Trachea (tissue), 1 donor: ENCODE measurements around a stretch of chr4.

DNA sequence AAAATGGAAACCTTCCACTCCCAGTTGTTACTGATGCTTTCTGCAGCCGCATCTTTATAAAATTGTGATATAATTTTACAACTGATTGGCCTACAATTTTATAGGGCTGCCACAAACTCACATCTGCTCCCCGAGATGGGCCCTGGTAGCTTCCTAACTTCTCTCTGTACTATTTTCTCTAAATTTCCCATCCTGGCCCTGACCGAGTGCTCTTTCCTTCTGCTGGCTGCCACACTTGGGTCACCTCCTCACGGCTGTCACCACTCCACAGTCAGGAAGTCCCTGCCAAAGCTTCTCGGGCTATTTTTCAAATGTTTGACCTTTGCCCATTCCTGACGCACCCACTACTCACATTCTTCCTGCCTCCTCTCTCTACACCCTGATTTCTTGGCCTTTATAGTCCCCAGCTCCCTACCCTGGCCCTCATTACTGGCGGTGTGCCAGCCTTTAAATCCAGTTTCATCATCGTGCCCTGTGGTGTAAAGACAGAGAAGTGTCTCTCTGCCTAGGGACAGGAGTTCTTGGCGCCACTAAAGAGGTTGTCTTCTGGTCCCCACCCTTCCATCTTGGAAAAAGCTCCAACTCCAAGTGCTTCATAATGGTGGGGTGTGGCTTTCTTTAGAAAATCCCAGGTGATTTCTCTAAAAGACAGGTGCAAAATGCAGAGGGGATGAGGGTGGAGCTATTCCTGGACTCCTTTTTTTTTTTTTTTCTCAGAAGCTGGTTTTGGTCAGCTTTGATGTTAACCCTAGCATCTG, 46.4 kb upstream of the GATB start:
- PRO-cap: no peak

DNA sequence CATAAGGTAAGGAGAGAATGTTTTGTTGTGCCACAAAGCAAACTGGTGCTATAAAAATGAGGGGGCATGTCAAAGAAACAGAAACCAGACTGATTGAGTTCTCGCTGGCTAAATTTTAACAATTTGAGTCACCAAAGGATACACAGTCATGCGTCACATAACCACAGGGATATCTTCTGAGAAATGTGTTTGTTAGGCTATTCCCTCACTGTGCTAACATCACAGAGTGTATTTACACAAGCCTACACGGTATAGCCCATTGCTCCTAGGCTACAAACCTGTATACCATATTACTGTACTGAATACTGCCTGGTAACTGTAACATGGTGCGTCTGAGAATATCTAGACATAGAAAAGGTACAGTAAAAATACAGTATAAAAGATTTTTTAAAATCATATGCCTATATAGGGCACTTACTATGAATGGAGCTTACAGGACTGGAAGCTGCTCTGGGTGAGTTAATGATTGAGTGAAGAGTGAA, 50.1 kb downstream of the FBXW7 start:
- PRO-cap: no peak

GRCh38 chr4:152531103-152531985, 4.5 kb downstream of the FBXW7 start:
- PRO-cap: no peak

GRCh38 chr4:152590090-152590828, 54.4 kb upstream of the FBXW7 start:
- PRO-cap: unidirectional peak, plus-strand start at chr4:152590572

GRCh38 chr4:152635808-152636273, 44.0 kb downstream of the TMEM154 start:
- PRO-cap: no peak

- PRO-cap: no peak
These were observed 1.2 kb downstream of the TMEM154 start for GRCh38 chr4:152678361-152679179.

DNA sequence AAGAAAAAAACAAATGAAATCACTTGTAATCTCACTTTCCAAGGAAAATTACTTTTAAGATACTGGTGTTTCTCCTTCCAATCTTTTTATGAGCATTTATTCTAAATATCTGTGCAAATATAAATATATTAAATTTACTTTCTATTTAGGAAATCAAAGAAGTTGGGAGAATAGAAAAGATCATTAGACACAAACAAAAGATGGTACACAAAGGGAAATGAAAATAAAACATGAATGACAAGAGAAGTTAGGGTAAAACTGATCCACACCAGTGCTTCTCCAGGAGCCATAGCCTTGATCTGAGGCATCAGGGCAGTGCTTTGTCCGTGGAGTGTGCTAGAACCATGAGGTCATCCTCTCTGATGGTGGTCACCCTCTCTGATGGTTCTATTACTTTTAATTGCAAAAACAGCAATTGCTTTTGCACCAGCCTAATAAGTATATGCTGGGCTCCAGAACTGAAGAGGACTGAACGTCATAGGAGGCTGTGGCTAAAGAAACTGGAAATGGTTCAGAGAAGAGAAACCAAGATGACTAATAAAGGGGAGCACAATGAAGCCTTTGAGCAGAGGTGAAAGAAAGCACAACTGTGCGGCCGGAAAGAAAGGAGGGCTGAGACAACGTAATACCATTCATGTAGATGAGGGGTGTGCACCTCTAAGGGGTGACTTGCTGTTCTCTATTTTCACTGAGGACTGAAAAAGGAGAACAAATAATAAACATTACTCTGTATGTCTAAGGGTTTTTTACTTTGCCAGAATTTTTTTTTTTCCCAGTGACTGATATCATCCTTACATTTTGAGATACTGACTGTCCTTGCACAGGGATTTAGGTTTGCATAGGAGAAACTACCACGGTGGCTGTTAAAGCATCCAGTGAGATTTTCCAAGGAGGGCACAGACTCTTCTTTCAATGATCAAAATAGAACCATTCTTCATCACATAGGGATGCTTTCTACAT, 17.0 kb upstream of the TMEM154 start:
- PRO-cap: unidirectional peak, plus-strand start at position 564 of the sequence

- PRO-cap: bidirectional peak, plus-strand start at chr4:153204446, minus-strand start at chr4:153204290
These were observed 252 bp upstream of the TRIM2 start for GRCh38 chr4:153204048-153204334.

- PRO-cap: bidirectional peak, plus-strand start at chr4:153249448, minus-strand start at chr4:153249243
These were observed 44.9 kb downstream of the TRIM2 start for GRCh38 chr4:153248720-153250043.

DNA sequence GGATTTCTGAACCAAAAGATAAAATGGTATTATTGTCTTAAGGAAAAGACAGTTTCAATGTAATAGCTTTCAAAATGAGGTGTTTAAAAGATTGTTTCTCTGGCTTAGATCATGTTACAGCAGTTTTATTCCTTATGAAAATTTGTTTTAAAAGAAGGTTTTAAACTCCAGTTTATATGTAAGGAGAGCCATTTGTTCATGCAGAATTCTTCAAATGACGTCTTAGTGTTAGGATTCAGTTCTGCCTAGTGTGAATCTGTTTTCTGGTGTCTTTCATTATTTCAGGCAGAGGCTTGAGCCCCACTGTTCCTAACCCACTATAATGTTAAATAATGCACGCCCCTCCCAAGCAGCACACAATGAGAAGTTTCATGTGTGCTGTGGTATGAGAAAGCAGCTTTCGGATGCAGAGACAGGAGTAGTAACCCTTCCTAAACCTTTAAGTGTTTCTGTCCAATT, 54.4 kb downstream of the TRIM2 start:
- PRO-cap: no peak

DNA sequence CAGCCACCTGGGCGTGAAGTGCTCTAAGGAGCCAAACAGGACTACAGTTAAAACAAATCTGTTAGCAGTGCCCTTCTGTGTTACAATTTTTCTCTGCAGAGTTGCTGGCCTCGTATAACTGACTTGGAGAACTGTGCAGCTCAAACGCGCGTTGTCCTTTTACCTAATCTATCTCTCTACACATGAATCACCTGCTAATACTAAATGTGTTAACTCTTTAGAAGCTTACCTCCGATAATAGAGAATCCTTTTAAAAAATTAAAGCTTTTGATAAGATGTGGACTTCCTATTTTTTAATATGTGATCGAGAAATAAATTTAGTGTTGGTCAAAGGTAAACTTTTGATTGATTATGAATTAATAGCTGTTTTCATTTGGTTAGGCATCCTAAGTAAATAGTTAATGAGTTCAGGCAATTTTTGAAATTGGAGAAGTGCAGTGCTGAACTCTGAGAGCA, 1.3 kb downstream of the MND1 start:
- PRO-cap: no peak

GRCh38 chr4:153426274-153426883, 39.8 kb upstream of the TMEM131L start:
- PRO-cap: no peak

GRCh38 chr4:153483222-153483690, 17.1 kb downstream of the TMEM131L start:
- PRO-cap: no peak

DNA sequence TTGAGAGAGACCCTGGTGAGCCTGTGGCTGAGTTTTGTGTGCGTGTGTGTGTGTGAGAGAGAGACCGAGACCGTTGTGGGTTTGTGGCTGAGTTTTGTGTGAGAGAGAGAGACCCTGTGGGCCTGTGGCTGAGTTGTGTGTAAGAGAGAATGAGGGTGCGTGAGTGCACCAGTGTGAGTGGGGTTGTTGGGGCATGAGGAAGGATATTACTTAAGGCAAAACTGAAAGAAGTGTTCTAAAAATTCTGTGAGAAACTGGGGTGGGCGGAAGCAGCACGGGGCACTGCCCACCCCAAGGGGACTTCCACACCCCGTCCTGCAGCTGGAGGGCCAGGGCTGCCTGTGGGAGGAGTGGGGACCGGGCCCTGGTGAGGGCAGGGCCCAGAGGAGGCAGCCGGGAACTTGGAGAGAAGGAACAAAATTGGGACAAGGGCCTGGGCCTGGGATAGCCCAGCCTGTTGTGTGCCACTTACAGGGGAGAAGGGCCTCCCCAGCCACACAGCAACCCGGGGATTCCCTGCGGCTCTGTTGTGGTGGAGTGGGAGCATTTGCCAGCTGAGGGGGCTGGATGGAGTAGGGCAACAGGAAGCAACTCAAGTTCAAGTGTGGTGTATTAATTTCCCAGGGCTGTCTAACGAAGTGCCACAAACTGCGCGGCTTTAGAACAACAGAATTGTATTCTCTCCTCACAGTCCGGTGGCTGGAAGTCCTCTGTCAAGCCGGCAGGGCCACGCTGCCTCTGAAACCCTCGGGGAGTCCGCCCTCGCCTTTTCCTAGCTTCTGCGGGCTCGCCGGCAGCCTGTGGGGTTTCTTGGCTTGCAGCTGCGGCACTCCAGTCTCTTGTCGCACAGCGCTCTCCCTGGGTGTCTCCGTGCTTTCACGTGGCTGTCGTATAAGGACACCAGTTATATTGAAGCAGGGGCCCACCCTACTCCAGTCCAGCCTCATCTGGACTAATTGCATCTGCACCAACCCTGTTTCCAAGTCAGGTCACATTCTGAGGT, 22.2 kb downstream of the TMEM131L start:
- PRO-cap: unidirectional peak, minus-strand start at position 878 of the sequence

GRCh38 chr4:153520238-153521577, 54.5 kb downstream of the TMEM131L start:
- PRO-cap: no peak

DNA sequence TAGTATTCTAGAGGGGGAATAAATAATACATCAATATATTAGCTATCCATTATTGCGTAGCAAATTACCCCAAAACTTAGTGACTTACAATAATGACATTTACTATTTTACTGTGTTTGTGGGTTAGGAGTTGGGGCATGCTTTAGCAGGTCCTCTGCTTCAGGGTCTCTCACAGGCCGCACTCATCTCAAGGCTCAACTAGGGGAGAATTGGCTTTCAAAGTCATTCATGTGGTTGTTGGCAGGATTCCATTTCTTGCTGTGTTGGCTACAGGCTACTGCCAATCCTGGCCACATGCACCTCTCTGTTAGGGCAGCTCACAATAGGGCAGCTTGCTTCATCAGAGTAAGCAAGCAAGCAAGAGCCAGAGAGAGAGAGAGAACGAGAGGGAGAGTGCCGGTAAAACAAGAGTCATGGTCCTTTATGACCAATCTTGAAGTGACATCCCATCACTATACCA, 33.1 kb upstream of the TLR2 start:
- PRO-cap: no peak

DNA sequence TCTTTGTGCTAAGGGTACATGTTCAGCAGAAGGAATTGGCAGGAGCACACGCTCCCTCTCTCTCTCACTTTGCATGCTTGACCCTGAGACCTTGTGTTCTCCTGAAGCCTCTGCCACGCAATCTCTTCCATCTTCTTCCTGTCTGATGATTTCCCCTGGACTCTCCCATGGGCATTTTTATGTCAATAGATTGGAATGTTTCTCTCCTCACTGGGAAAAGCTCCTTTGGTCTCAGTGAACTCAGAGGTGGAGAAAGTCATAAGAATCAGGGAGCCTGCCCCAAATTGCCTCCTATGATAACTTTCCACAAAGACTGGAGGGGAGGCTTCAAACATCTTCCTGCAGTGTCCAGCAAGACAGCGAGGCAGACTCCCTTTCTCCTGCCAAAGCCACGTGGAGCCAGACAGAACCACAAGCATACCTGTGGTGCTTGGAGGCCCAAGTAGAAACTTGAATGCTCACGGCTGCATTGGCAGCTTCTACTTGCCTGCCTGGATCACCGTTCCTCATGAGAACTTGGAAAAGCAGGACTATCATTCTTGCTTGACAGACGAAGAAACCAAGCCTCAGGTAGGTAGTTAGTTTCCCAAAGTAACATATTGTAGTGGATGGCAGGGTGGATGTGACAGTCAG, 216.1 kb upstream of the SFRP2 start:
- PRO-cap: no peak

GRCh38 chr4:154549583-154550260, 478 bp downstream of the PLRG1 start:
- PRO-cap: no peak

GRCh38 chr4:154569346-154569945, 6.6 kb downstream of the FGB start:
- PRO-cap: no peak

DNA sequence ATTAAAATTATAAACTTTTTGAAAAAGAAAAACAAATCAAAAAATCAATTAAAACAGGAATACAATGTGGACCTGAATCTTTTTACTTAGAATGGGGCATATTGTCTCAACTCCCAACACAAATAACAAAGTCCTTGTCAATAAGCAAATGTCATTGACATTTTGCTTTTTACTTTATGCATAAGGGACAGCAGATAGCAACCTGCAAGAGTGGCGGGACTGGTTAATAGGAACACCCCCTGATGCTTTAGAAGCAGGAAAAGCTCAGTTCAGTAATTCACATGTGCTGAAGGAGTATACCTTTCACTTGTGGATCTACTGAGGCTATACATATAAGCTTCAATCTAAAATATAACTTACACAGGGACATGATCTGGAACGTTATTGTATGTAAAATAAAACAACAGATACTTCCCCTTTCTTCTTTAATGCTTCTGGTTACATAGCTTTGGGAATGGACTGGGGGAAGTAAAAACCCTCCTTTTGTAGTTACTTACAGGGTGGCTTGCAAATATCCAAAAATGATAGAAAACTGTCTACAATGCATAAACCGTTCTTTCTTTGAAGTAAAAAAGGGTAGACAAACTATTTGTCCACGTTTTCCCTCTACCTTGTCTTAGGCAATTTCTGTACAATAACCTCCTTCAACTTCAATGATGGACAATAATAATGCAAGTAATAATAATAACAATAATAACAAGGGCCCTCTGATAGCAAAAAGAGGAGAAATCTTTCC, 1.9 kb downstream of the FGG start:
- PRO-cap: no peak